Adrenal gland (tissue), 7 donors: ENCODE measurements around a stretch of chr5.

- PRO-cap, 3 experiments, result no peak in any of the 3 experiments
- RAMPAGE, long total RNA, 4 experiments, result no peak in any of the 4 experiments
- RRBS, result no CpG with 5 or more reads among the region's 6 CpGs
Observed at GRCh38 chr5:147804930-147805532, 22.5 kb upstream of the JAKMIP2 start.

- PRO-cap, 3 experiments, result no peak in any of the 3 experiments
- RAMPAGE, long total RNA, 4 experiments, result no peak in any of the 4 experiments
- RRBS, result 50% methylated on average over 2 of the region's 24 CpGs
Observed at GRCh38 chr5:147871581-147872574, 6.6 kb upstream of the SCGB3A2 start.

DNA sequence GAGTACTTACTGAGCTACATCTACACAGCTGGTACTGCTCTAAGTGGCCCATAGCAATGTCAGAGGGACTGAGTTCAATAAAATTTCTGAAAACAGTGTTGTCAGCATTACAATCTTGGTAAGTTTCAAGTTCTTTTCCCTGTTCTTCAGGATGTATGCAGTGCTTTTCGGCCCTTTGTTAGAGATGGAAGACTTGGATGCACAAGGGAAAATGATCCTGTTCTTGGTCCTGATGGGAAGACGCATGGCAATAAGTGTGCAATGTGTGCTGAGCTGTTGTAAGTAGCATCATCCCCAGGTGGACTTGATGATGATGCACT is 25.5 kb downstream of the SPINK5 start:
- PRO-cap, 3 experiments, result no peak in any of the 3 experiments
- RAMPAGE, long total RNA, 4 experiments, result no peak in any of the 4 experiments
- RRBS, result no CpG with 5 or more reads among the region's 2 CpGs

GRCh38 chr5:148114310-148114602 is 50.5 kb downstream of the SPINK5 start:
- PRO-cap, 3 experiments, result no peak in any of the 3 experiments
- RAMPAGE, long total RNA, 4 experiments, result no peak in any of the 4 experiments
- RRBS, result no CpG with 5 or more reads among the region's 3 CpGs

- PRO-cap, 3 experiments, result no peak in any of the 3 experiments
- RAMPAGE, long total RNA, 4 experiments, result no peak in any of the 4 experiments
- RRBS, result no CpG with 5 or more reads among the region's 7 CpGs
Observed at GRCh38 chr5:148118311-148118677, 50.1 kb upstream of the SPINK14 start.

DNA sequence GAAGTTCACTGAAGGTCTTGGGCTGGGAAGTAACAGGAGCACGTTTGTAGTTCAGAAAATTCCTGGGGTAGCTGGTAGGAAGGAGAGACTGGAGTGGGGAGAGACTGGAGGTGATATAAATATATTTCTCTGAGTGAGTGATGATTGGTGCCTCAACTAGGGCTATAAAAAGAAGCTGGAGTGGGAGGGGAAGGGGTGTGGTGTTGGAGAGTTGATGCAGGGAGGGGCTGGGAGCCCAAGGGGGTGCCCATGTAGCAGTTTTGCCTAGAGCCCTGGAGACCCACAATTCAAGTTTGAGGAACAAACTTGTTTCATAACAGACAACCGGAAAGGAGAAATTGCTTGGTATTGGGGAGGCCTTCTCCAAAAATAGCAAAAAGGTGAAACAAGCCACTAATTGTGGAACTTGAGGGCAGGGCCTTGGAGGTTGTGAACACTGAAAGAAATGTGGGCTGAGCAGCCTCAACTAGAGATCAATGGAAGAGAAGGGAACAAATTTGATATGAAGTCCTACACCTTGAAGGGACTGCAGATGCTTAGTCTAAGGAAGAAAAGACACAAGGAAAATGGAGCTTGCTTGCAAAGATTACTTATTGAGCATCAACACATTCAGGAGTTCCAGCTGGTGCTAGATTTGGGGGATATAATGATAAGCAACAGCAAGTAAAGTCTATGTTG is 20.4 kb upstream of the ADRB2 start:
- PRO-cap, 3 experiments, result no peak in any of the 3 experiments
- RAMPAGE, long total RNA, 4 experiments, result no peak in any of the 4 experiments
- RRBS, result no CpG with 5 or more reads among the region's 2 CpGs

- PRO-cap, 3 experiments, result no peak in any of the 3 experiments
- RAMPAGE, long total RNA, 4 experiments, result no peak in any of the 4 experiments
- RRBS, result 6% methylated on average over 1 of the region's 18 CpGs
Observed at GRCh38 chr5:148826888-148827244, 455 bp downstream of the ADRB2 start.

DNA sequence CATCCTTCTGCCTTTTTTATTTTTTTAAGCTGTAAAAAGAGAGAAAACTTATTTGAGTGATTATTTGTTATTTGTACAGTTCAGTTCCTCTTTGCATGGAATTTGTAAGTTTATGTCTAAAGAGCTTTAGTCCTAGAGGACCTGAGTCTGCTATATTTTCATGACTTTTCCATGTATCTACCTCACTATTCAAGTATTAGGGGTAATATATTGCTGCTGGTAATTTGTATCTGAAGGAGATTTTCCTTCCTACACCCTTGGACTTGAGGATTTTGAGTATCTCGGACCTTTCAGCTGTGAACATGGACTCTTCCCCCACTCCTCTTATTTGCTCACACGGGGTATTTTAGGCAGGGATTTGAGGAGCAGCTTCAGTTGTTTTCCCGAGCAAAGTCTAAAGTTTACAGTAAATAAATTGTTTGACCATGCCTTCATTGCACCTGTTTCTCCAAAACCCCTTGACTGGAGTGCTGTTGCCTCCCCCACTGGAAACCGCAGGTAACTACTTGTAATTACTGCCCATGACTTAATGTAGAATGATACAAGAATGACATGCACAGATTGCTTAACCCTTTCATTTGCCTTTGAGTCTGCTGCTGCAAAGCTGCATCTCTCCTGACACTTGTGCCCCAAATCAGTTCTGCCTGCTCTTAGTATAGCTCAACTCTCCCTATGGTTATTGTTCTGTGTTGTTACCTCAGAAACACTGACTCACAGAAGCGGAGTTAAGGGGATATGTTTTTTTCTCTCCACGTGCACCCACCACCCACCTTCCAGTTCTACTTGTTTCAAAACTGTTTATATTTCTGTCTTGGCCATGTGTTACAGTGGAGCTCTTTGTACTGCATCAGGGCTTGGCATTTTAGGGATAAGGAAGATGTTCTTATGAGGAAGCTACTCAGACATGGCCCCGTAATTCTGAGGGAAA is 2.0 kb downstream of the ADRB2 start:
- PRO-cap, 3 experiments, result no peak in any of the 3 experiments
- RAMPAGE, long total RNA, 4 experiments, result no peak in any of the 4 experiments
- RRBS, result no CpG with 5 or more reads among the region's 7 CpGs

DNA sequence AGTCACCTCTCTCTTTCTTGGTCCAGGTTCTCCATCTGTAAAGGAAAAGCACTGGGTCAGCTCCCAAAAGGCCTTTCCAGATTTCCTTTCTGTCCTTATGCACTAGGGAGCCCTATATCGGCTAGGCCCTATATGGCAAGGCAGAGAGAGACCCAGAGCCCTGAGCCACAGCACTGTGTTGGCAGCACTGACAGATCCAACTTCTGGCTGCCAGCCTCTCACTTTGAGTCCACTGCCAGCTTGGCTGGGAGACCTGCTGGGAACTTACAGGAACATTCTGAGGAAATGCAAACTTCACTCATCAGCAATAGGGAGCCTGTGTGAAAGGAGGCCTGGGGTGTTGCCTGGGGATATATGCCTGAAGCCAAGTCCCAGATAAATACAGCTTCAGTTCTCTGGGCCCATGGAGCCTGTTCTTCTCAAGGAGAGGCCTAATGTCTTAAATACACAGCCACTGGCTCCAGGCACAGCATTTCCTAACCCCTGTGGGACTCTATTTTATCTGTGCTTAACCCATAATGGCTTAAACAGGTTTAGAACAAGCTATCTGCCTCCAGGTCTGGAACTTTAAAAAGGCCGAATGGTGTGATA is 78.0 kb downstream of the ADRB2 start:
- PRO-cap, 3 experiments, result no peak in any of the 3 experiments
- RAMPAGE, long total RNA, 4 experiments, result no peak in any of the 4 experiments
- RRBS, result no CpG with 5 or more reads among the region's 2 CpGs

- PRO-cap, 3 experiments, result no peak in any of the 3 experiments
- RAMPAGE, long total RNA, 4 experiments, result no peak in any of the 4 experiments
- RRBS, result no CpG with 5 or more reads among the region's 2 CpGs
Observed at GRCh38 chr5:148920887-148921273, 94.5 kb downstream of the ADRB2 start.

- PRO-cap, 3 experiments, result no peak in any of the 3 experiments
- RAMPAGE, long total RNA, 4 experiments, result no peak in any of the 4 experiments
- RRBS, result no CpG with 5 or more reads among the region's 5 CpGs
Observed at GRCh38 chr5:148924716-148925263, 98.4 kb downstream of the ADRB2 start.

GRCh38 chr5:148956570-148957087 is 106.2 kb downstream of the SH3TC2 start:
- PRO-cap, 3 experiments, result no peak in any of the 3 experiments
- RAMPAGE, long total RNA, 4 experiments, result no peak in any of the 4 experiments
- RRBS, result no CpG with 5 or more reads among the region's 1 CpG

GRCh38 chr5:148970265-148970572 is 92.6 kb downstream of the SH3TC2 start:
- PRO-cap, 3 experiments, result no peak in any of the 3 experiments
- RAMPAGE, long total RNA, 4 experiments, result no peak in any of the 4 experiments
- RRBS, result no CpG with 5 or more reads among the region's 2 CpGs

- PRO-cap, 3 experiments, result peak in 1 of 3 experiments; most common plus-strand start chr5:149134643 (in 1)
- RAMPAGE, long total RNA, 4 experiments, result no peak in any of the 4 experiments
- RRBS, result no CpG with 5 or more reads among the region's 9 CpGs
Observed at GRCh38 chr5:149134098-149134831, 7.0 kb upstream of the ABLIM3 start.

- PRO-cap, 3 experiments, result no peak in any of the 3 experiments
- RAMPAGE, long total RNA, 4 experiments, result no peak in any of the 4 experiments
- RRBS, result no CpG with 5 or more reads among the region's 3 CpGs
Observed at GRCh38 chr5:149151575-149152179, 10.4 kb downstream of the ABLIM3 start.

DNA sequence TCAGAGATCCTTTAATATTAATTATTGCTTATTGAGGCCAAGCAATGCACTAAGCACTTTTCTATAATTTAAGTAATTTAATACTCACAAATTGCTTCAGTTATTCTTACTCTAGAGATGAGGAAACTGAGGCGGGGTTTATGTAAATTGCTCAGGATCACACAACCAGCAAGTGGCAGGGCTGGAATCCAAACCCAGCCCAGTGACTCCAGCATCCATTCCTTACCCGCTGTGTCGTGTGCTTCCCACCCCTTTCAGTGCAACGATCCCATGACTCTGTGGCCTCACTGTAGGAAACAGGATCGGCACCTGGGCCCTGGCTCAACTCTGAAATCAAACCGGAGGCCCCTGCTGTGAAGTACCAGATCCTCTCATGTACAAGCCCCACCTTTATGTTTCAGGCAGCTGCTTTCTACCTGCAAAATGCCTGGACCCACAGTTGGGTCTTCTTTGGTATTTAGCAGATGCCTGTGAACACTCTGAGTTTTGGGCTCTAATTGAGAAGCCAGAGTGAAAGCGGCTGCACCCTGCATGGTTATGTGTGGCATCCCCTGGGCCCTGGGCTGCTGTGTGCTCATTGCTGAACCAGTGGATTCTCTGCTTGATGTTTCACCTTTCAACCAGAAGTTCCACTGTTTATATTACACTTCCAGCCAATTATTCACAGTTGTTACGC is 36.6 kb downstream of the ABLIM3 start:
- PRO-cap, 3 experiments, result no peak in any of the 3 experiments
- RAMPAGE, long total RNA, 4 experiments, result no peak in any of the 4 experiments
- RRBS, result no CpG with 5 or more reads among the region's 8 CpGs

DNA sequence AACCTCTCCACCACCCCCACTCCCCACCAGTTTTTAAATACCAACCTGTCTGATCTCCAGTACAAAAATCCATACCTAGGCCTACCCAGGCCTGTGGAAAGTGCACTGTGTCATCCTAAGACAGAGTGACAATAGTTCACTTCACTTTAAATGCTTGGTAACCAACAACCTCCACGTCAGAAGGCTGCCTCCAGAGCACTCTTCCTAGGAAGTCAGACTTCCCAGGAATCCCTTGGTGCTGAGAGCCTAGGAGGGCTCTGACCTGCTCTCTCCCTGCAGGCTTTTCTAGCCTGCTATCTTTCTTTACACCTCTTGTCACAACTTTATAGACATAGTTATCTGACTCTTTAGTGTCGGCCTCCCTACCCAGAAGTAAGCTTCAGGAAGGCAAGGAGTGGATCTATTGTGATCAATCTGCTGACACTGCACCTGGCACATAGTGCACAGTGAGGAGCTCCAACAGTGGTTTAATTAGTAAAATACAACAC is 2.2 kb downstream of the AFAP1L1 start:
- PRO-cap, 3 experiments, result no peak in any of the 3 experiments
- RAMPAGE, long total RNA, 4 experiments, result no peak in any of the 4 experiments
- RRBS, result no CpG with 5 or more reads among the region's 2 CpGs

DNA sequence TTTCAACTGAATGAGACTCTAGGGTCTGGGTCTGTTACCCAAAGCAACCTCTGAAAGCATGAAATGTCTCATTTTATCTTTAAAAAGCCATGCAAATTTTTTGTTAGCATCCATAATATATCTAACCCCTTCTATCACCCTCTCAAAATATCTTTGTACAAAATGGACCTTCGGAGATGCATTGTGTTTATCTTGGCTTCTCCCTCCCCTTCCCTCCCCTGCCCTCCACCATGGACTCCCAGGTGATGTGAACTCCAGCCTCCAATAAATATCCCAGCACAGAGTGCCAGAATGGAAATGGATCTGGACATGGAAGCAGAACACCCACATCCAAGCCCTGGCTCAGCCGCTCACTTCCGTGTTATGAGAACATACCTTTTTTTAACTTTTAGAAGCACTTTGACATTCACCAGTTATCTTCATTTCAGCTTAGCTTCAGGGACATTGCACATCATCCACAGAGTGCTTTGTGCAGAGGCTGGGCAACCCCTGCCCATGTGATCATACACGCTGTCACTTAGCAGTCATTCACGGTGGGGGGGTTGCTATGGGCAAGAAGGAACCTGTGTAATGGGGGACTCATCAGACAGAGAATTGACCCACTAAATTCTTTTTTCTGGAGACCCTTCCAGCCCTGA is 9.1 kb downstream of the AFAP1L1 start:
- PRO-cap, 3 experiments, result no peak in any of the 3 experiments
- RAMPAGE, long total RNA, 4 experiments, result no peak in any of the 4 experiments
- RRBS, result no CpG with 5 or more reads among the region's 5 CpGs

DNA sequence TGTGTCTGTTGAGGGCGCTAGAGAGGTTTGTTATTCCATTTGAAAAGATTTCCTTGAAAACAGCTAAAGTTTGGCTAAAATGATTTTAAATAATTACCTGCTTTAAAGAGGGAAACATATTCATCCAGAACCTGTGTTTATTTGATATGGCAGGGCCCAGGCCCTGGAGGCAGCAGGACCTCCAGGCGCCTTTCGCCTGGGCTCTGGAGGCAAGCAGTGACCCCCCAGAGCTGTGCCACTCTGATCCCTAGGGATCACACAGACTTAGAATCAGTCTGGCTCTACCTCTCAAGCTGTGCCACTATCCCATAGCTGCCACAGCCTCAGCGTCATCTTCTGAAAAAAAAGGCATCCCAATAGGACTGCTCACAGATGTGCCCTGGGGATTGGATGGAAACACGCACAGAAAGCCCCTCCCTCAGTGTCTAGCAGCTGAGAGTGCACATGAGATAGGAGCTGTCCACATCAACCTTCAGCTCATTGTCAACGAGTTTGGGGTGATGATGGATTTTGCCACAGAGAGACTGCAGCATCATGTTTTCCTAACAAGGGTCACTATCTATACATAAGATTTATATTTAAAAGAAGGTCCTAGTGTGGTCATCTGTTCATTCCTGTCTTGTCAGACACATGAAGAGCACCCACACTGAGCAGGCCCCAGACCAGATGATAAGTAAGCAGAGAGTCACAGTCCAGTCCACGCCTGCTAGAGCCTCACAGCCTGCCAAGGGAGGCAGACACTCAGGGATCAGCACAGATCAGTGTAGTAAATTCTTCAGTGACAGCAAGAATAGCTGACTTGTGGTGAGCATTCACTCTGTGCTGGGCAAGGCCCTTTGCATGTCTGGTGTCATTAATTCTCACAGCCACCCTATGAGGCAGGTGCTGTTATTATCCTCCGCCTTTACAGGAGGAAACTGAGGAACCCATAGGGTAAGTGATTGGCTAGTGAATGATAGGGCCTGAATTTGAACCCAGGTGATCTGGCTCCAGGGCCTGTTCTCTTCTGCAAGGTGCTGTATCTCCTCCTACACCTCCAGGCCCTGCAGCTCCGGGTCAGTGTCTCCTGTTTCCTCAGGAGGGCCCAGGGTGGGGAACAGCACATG is 25.8 kb downstream of the AFAP1L1 start:
- PRO-cap, 3 experiments, result no peak in any of the 3 experiments
- RAMPAGE, long total RNA, 4 experiments, result no peak in any of the 4 experiments
- RRBS, result no CpG with 5 or more reads among the region's 9 CpGs

DNA sequence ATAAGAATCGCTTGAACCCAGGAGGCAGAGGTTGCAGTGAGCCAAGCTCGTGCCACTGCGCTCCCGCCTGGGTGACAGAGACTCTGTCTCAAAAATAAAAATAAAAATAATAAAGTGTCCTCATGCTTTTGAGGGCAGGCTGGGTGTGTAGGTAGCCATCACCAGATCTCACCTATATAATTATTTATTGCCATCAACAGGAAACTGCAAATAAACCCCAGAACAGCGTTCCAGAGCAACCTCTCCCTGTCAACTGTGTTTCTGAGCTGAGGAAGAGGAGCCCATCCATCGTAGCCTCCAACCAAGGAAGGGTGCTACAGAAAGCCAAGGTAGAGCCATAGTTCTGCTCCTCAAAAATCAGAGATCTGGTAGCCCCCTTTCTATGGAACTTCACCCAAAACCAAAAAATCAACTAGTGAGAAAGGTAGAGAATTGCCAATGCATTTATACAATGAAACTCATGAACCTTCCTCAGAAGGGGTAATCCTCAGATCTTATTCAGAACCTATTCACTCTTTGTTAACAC is 9.8 kb upstream of the GRPEL2 start:
- PRO-cap, 3 experiments, result no peak in any of the 3 experiments
- RAMPAGE, long total RNA, 4 experiments, result no peak in any of the 4 experiments
- RRBS, result no CpG with 5 or more reads among the region's 6 CpGs